Monocyte (primary cell): ENCODE measurements around the genes GID4, GRAPL and MFAP4.

- PRO-cap, 2 experiments: peak in 1 of 2 experiments; most common plus-strand start chr17:17840981 (in 1)
Measured at GRCh38 chr17:17840764-17841457, 4.1 kb upstream of the SREBF1 start.

DNA sequence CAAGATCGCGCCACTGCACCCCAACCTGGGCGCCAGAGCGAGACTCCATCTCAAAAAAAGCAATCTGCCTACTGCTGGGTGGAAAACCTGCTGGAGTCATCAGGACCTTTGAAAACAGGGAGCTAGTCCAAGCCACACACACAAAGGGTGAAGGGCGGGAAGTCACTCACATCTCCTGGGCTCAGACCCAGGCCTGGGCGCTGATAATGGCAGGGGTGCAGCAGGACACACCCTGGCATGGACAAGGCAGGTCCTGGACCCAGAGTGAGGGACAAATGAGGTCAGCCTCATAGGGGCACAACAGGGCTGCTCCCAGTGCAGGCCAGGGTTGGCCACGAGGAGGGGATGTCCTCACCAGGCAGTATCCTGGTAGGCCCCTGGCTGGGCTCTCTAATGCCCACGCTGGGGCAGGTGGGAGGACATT, 23.1 kb upstream of the SREBF1 start:
- PRO-cap, 2 experiments: no peak in any of the 2 experiments

DNA sequence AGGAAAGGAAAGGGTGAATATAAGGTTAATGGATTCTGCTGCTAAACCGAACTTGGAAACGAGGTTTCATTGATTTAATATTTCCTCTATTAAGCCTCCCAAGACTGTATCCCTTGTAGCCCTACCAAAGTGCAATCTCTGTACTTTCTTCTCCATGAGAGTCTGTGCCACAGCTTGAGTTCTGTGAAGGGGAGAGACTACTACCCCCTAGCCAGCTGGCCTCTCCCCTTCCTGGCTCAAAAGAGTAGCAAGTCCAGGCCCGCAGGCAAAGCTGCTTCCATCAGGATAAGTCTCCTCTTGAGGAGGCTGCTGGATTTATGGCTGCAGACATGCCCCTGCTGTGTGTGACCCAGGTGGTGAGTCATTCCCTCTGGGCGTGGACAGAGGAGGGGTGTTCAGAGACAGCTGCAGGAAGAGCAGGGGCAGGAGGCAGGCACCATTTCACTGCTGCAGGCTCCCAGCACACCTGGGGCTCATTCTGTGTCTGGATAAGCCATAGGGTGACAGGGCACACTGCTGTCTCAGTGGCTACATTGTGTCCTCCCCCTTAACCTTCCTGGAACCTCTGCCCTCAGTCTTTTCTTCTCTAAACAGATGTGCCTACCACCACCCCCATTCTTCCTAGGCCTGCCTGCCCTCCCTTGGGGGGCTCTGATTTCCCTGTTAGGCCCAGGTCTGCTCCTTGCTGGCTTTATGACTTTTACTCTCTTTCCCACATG, 58.3 kb downstream of the TOM1L2 start:
- PRO-cap, 2 experiments: no peak in any of the 2 experiments

GRCh38 chr17:17955256-17955756, 16.9 kb downstream of the TOM1L2 start:
- PRO-cap, 2 experiments: no peak in any of the 2 experiments

GRCh38 chr17:17971241-17972173, 693 bp downstream of the TOM1L2 start:
- PRO-cap, 2 experiments: peak in 2 of 2 experiments; most common plus-strand start chr17:17971841 (in 2); most common minus-strand start chr17:17971504 (in 1)

- PRO-cap, 2 experiments: peak in 2 of 2 experiments; most common plus-strand start chr17:18039441 (in 1); most common minus-strand start chr17:18039989 (in 2)
Measured at GRCh38 chr17:18039258-18040323, at the start of gene GID4. Gene GID4 (plus strand): TSS chr17:18039408.

DNA sequence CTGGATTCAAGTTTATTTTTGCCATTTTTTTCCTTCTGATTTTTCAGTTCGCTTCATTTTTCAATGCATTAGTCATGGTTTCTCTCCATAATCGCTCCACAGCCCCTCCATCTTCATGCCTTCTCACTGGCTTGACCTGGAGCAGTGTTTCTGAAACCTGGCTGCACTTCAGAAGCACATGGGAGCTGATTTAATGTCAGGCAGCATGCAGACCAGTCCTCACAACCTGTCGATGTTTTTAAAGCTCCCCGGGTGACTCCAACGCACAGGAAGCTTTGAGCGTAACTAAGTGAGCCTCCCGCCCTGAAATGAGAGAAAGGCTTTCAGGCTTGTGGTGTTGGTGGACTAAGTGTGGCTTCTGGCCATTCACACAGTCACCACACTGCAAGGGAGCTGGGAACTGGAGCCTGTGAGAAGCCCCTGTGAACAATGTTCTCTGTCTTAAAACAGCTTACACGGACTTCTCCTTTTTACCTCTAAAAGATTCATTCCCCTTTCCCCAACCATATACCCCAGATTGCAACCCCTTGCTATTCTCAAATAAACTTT, 16.8 kb upstream of the DRG2 start:
- PRO-cap, 2 experiments: no peak in any of the 2 experiments

GRCh38 chr17:18101653-18102462, 6.7 kb upstream of the MYO15A start:
- PRO-cap, 2 experiments: no peak in any of the 2 experiments

GRCh38 chr17:18157972-18158722, 25.5 kb upstream of the ALKBH5 start:
- PRO-cap, 2 experiments: peak in 2 of 2 experiments; most common plus-strand start chr17:18158308 (in 1)

- PRO-cap, 2 experiments: peak in 1 of 2 experiments; most common plus-strand start chr17:18206745 (in 1)
Measured at GRCh38 chr17:18206589-18207037, 18.8 kb upstream of the LLGL1 start.

- PRO-cap, 2 experiments: no peak in any of the 2 experiments
Measured at GRCh38 chr17:18261206-18261621, 752 bp downstream of the MIEF2 start.

DNA sequence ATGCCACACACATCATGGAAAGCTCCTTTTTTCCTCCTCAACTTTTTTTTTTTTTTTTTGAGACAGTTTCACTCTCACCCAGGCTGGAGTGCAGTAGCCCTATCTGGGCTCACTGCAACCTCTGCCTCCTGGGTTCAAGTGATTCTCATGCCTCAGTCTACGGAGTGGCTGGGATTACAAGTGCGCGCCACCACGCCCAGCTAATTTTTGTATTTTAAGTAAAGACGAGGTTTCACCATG, 2.8 kb downstream of the FOXO3B start:
- PRO-cap, 2 experiments: no peak in any of the 2 experiments

GRCh38 chr17:18721893-18722456, 21.9 kb upstream of the FBXW10 start:
- PRO-cap, 2 experiments: no peak in any of the 2 experiments

DNA sequence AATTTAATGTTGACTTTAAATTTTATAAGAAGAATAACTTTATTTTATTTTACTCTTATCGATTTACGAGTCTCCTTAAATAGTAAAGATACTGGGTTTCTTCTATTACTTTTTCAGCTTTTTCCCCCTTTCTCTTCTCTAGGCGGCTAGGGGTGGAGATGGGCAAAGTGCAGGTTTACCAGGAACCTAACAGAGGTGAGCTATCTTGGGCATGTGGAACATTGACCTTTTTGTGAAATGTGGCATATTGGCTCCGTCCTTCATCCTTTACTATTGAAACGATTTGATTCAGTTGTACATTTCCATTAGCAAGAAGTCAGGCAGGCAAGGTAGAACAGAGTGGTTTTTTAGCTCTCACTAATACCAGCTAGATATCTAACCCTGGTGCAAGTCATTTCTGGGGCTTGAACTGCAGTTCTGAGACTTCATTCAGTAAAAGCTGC, 9.2 kb downstream of the PRPSAP2 start:
- PRO-cap, 2 experiments: no peak in any of the 2 experiments

GRCh38 chr17:19127168-19127640, at the start of gene GRAPL:
Gene GRAPL (plus strand): TSS chr17:19127589.
- PRO-cap, 2 experiments: no peak in any of the 2 experiments

DNA sequence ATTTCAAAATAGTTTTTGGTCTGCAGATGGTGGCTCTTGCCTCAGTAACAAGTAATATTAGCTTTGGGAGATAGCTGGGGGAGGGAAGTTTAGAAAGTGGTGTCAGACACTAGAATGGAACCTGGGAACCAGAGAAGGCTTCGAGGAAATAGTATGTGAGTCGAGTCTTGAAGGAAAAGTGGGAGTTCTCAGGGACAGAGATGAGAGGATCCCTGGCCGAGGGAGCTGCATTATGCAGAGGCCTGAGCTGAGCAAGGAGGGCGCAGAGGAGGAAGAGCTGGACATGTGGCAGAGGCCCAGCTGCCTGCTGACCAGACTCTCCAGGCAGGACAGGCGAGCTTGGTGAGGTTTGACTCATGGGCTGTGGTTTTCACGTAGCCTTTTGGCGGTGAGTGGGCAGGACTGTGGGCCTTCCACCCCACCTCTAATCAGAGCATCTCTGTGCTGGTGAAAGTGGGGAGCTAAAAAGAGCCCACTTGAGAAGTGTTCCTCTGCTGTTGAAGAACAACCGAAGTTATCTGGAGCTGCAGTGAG, 11.6 kb downstream of the EPN2 start:
- PRO-cap, 2 experiments: no peak in any of the 2 experiments

GRCh38 chr17:19302639-19303184, 59.8 kb downstream of the B9D1 start:
- PRO-cap, 2 experiments: no peak in any of the 2 experiments

GRCh38 chr17:19305930-19306991, 56.3 kb downstream of the B9D1 start:
- PRO-cap, 2 experiments: peak in 2 of 2 experiments; most common plus-strand start chr17:19306362 (in 2); most common minus-strand start chr17:19306370 (in 2)

GRCh38 chr17:19387059-19387987, at the start of gene MFAP4:
Gene MFAP4 (minus strand): TSS chr17:19387190.
- PRO-cap, 2 experiments: peak in 2 of 2 experiments; most common plus-strand start chr17:19387162 (in 2); most common minus-strand start chr17:19387142 (in 1)

DNA sequence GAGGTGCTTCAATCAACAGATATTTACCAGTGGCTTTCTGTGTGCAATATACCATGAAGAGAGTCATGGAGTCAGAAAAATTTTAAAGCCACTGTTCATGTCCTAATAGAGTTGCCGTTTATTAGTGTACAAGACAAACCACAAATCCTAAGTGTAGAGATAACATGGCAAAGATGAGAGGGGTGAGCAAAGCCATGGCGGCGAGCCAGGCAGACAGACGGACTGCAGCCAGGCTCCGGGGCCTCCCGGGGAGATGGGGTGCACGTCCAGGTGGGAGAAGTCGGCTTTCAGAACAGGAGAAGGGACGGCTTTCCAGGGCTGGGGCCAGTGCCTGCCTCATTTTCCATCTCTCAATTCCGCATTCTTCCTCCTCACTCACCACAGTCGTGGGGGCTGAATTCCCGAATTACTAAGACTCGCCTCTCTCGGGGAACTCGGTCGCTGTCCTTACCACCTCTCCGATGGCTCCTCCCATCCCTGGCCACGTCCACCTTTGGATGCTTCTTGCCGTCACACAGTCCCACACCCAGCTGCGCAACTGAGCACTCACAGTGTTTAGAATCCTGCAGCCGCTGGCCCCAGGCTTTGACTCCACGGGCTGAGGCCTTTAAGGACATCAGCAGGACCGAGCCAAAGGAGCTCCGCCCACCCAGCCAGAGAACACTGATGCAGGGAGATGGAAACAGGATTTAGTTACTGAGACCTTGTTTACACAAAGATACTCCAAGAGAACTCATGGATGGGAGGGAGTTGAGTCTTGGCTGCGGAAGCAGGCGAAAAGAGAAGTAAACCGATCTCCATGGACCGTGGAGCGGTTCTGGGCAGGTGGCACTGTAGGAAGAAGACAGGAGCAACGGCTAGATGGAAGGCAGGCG, 59.6 kb downstream of the RNF112 start:
- PRO-cap, 2 experiments: no peak in any of the 2 experiments